Retinal pigment epithelial cell (primary cell): ENCODE results near the gene OR1J2.

DNA sequence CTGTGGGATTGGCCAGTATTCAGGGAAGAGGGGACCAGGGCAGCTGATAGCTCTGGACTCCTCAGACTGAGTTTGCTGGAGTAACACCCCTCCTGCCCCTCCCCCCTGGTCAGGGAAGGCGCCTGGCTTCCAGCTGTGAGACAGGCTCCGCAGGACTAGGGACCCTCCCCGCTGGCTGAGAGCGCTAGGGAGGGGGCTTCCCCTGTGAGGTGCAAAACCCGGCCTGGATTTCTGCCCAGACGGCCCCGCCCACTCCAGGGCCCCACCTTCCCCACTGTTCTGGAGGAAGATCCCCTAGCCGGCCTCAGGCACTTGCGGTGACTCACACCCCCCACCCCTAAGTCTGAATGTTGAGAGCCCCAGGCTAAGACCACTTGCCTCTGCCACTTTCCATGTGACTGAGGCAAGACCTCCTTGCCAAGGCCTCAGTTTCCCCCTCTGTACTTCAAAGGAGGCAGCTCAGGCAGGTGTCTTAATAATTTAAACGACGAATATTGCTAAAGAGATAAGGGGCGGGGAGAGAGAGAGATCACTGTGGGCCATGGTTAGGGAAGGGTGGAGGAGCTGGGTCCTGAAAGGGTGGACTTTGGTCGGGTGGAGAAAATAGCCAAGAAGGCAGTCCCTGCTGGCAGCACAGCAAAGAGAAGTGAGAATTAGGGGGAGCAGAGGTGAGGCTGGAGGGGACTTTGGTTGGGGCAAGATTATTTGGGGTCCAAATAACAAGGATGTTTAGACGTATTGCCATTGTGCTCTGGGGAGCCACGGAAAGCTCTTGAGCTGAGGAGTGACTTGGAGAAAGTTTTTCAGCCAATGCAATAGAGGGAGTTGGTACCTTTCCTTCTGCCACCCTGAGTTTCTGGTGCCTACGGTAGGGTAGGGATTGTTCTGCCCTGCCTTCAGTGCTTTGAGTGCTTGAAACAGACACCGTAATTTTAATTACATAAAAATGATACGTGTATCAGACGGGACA lies 960 bp upstream of the DAB2IP start:
- RRBS: under 1% methylated on average over 4 of the region's 19 CpGs

- RRBS: no CpG with 5 or more reads among the region's 9 CpGs
Measured at GRCh38 chr9:121734837-121735732, 83.7 kb downstream of the DAB2IP start.

- RRBS: no CpG with 5 or more reads among the region's 12 CpGs
Measured at GRCh38 chr9:121763465-121763893, 112.0 kb downstream of the DAB2IP start.

- RRBS: 97% methylated on average over 4 of the region's 8 CpGs
Measured at GRCh38 chr9:121987171-121987976, 105.7 kb downstream of the TTLL11 start.

DNA sequence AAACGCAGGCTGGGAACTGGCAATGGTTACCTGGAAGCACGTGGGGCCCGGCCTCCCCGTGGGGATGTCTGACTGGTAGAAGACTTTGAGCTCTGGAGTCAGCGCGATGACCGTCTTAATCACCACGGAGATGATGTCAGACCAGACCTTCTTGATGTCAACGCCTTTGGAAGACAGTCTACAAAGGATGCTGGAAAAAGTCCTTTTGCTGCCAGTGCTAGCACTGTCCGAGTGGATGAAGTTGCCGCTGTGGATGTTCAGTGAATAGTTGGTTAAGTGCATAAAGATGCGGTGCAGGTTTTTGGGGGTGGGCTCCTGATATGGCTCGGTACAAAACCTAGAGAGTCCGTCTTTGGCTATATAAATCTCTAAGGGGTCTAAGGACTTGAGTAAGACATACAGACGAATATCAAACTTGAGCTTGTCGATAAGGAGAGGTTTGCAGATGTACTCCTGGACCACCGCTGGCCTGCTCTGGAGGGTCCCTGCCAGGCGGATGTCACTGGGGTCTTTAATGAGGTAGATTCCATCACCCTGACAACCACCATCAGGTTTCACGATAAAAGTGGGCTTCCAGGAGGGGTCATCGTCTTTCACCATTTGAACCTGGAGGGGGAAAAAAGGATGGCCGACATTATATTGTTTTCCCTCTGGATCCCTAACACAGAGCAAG lies 103.8 kb downstream of the TTLL11 start:
- RRBS: 21% methylated on average over 3 of the region's 21 CpGs

DNA sequence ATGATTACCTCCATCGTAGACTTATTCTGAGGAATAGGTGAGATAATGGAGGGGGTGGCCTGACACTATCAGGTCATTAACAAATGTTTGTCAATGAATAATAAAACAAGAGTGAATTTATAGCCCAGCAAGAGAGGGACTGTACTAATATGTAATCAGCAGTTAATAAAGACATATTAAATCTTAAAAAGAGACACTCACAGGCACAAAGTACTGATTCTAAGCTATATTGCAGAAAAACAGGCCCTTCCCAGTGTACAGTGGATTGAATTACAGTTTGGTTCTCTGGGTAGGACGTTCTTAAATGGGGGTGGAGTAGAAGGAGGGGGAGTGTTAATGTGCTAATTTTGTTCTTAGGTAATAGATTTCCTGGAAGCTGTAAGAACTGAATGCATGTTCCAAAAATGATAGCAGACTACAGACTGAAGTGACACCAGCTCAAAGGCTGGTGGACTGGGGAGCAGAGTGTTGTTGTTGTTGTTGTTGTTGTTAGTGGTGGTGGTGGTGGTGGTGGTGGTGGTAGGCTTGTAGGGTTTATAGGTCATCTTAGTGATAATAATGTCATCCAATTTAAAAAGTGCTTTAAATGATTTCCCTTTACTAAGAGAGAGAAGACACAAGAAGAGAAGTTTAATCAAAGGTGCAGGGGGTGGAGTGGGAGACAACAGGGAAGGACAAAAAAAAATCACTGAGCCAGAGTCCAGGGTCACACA lies 27.2 kb downstream of the TTLL11 start:
- RRBS: no CpG with 5 or more reads among the region's 2 CpGs

DNA sequence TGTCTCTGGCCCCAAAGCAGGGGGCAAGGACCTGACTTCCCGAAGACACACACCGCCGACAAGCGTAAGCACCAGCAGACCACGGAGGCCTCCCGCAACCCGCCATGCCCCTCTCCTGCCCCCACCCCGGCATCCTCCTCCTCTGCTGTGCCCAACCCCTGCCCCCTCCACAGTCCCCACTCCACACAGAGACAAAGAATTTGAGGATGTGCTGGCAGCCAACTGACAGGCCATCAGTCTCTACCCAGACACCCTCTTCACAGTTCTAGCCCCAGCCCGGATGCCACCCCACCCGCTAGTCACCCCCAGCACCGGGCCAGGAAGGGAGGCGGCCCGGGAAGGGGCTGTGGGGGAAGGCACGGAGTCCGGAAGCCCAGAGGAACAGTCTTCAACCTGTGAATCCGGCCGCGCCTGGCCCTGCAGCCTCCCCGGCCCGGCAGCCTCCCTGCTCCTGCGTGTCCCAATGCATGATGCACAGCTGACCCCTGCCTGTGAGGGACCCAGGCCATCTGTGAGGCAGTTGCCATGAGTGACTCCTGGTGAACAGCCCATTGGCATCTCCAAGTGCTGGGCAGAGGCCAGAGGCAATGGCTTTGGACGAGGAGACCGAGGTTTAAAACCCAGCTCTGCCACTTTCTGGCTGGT lies 31.2 kb downstream of the NDUFA8 start:
- RRBS: 95% methylated on average over 4 of the region's 23 CpGs

GRCh38 chr9:122263948-122264420 lies 656 bp downstream of the RBM18 start:
- RRBS: no CpG with 5 or more reads among the region's 13 CpGs

DNA sequence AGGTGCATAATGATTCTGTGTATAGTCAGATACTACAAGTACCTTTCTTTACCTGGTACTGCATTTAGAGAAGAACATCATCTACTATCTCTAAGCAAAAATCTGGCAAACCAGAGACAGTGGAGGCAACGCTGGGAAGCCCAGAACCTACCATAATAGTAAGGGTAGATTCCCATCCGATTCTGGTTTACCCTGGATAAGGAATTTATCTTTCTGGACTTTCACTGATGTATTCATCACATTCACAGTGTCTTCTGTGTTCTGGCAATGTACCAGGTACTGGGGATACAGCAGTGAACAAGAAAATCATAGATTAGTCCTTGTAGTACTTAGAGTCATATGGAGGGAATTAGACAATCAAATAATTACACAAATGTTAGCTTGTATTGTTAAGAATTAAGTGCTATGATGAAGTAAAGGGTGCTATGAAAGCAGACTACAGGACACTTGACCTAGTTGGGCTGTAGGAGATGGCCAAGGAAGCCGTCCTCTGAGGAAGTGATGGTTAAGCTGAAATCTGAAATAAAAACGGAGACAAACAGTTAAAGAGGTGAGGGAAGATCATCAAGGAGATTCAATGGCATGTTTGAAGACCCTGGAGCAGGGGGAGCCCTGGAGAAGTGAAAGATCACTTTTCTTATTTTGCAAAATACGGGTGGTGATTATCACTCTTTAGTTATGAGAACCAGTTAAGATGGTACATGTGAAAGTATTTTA lies 1.3 kb downstream of the MRRF start:
- RRBS: no CpG with 5 or more reads among the region's 5 CpGs

DNA sequence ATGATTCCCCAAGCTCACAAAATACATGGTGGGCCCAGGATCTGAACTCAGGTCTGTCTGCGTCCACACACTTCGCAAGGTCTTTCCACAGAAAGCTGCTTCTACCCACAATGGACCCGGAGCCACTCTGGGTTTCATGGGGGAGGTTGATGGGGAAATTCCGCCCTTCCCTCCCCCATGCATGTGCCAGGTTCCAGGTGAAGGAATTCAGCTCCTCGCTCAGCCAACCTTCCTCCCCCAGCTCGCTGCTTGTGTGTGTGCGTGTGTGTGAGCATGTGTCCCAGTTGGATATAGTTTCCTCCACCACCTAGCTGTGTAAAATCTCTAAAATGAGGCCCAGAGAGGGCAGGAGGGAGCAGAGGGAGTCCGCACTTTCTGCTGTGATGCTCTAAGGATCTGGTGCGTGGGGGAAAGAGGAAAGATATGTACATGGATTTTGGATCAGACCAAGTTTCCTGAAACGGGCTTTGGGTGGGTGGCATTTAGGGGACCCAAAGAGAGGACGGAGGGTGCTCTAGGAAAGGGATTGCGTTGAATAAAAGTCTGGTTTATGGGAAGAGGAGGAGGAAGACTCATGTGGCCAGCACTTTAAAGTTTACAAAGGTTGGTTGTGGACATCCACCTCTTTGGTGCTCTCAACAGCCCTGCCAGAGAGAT lies 1.1 kb downstream of the PTGS1 start:
- RRBS: no CpG with 5 or more reads among the region's 12 CpGs

- RRBS: no CpG with 5 or more reads among the region's 7 CpGs
Measured at GRCh38 chr9:122510433-122510941, at the start of gene OR1J2. OR1J2 (plus strand) TSS chr9:122510802.

DNA sequence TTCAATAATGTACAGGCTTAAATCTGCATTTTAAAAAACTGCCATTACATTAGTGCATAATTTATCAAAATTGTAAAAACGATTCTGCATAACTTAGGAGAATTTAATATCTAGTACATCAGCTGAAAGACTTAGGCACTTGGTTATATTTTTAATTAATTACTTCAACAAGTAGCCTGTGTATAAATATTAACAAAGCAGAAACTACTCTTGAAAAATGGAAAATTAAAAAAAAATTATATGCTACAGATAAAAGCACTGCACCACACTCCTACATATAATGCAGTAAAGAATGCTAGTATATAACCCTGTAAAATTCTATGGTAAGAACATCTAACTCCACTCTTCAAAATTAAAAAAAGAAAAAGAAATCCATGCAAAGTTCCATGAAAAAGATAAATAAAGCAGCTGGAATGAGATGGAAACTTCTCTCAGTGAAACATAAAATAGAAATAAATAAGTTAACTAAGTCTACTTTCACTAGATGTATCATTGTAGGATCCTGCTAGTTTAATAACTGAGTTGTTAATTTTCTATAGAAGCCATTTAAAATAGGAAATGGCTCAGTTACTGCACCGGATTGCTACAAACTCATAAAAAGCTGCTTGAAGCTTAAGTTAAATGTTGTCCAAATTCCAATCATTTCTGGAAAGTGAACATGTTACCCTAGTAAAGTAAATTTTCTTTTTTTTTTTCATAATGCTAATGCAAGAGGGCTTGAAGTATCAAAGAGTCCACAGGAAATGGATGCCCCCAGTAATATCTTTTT lies 20.6 kb upstream of the PDCL start:
- RRBS: no CpG with 5 or more reads among the region's 2 CpGs

- RRBS: no CpG with 5 or more reads among the region's 8 CpGs
Measured at GRCh38 chr9:122864963-122865687, 36.7 kb upstream of the PDCL start.

- RRBS: no CpG with 5 or more reads among the region's 3 CpGs
Measured at GRCh38 chr9:122879855-122880416, 25.2 kb downstream of the RC3H2 start.

- RRBS: no CpG with 5 or more reads among the region's 10 CpGs
Measured at GRCh38 chr9:122931860-122932332, 584 bp upstream of the ZBTB26 start.

DNA sequence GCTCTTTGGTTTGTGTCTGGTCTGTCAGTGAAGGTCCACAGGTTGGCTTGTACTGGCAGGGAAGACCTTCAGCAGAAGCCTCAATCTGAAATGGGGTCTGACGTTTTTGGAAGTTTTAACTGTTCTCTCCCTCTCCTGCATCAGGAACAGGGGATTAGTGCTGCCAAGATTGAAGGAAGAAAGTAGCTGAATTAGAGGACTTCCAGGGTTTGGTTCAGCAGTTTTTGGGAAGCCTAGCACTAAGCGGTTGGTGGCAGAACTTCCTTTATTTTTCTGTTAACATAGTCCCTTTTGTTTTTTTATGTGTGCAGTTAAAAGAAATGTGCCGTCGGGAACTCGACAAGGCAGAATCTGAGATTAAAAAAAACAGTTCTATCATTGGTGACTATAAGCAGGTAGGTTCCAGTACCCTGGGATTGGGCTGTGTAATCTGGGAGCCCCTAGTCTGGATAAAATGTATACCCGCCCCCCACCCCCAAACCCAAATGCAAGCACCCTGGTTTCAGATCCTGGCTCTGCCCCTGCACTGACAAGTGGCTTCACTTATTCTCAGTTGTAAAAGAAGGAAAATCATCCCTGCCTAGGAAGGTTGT lies 65.0 kb downstream of the GPR21 start:
- RRBS: no CpG with 5 or more reads among the region's 6 CpGs

GRCh38 chr9:123113347-123114223 lies 80.1 kb downstream of the GPR21 start:
- RRBS: no CpG with 5 or more reads among the region's 10 CpGs

- RRBS: no CpG with 5 or more reads among the region's 3 CpGs
Measured at GRCh38 chr9:123184017-123184340, 84.4 kb downstream of the STRBP start.

- RRBS: no CpG with 5 or more reads among the region's 1 CpG
Measured at GRCh38 chr9:123202735-123203073, 65.7 kb downstream of the STRBP start.